Melanocyte of skin (primary cell): ENCODE data around the genes MMP23B, TMEM52, CFAP74 and PRKCZ.

- CAGE, long polyA plus RNA, 2 experiments: no peak in any of the 2 experiments
Observed at GRCh38 chr1:1361817-1362350, 3.5 kb upstream of the MXRA8 start.

GRCh38 chr1:1372843-1373264 lies 2.2 kb downstream of the AURKAIP1 start:
- CAGE, long polyA plus RNA, 2 experiments: no peak in any of the 2 experiments

GRCh38 chr1:1400765-1401692 lies 1.9 kb upstream of the CCNL2 start:
- CAGE, long polyA plus RNA, 2 experiments: no peak in any of the 2 experiments

DNA sequence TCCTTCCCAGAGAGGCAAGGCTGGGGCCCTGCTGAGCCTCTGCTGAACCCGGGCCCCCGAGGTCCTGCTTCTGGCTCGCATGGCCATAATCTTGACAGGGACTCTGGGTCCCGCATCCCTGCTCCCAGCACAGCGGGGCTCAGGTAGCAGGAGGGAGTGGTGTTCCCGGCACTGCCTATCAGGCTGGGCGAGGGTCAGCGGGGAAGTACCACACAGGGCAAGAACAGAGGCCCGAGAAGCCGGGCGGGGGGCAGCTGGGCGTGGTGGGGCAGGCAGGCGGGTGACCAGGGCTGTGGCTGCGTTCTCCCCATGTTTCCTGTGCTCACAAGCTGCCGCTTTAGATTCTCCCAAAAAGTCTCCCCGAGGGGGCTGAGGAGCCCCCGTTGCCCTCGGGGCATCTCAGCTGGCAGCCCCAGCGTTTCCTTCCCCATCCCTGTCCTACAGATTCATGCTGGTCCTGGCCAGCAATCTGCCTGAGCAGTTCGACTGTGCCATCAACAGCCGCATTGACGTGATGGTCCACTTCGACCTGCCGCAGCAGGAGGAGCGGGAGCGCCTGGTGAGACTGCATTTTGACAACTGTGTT lies 18.3 kb downstream of the ATAD3B start:
- CAGE, long polyA plus RNA, 2 experiments: no peak in any of the 2 experiments

DNA sequence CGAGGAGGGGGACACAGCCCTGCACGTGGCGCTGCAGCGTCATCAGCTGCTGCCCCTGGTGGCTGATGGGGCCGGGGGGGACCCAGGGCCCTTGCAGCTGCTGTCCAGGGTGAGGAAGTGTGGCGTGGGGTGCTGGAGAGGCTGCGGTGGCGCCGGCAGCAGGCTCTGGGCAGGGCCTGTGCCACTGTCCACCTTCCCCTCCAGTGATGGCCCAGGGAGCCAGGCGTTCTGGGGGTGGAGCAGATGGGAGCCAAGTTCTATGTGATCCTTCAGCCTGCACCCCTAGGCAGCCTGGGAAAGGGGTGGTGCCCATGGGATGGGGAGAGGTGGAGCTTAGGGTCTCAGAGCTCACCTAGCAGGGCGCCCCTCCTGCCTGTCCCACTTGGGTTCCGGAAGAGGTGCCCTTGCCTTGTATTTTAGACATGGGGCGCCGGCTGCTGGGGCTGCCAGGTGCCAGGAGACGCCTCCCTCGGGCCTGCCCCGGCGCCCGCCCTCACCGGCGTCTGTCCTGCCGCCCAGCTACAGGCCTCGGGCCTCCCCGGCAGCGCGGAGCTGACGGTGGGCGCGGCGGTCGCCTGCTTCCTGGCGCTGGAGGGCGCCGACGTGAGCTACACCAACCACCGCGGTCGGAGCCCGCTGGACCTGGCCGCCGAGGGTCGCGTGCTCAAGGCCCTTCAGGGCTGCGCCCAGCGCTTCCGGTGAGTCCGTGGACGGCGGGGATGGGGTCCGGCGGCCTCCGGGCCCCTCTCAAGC lies 3.2 kb upstream of the MMP23B start:
- CAGE, long polyA plus RNA, 2 experiments: no peak in any of the 2 experiments

- CAGE, long polyA plus RNA, 2 experiments: no peak in any of the 2 experiments
Observed at GRCh38 chr1:1629876-1630155, 2.2 kb upstream of the MMP23B start.

DNA sequence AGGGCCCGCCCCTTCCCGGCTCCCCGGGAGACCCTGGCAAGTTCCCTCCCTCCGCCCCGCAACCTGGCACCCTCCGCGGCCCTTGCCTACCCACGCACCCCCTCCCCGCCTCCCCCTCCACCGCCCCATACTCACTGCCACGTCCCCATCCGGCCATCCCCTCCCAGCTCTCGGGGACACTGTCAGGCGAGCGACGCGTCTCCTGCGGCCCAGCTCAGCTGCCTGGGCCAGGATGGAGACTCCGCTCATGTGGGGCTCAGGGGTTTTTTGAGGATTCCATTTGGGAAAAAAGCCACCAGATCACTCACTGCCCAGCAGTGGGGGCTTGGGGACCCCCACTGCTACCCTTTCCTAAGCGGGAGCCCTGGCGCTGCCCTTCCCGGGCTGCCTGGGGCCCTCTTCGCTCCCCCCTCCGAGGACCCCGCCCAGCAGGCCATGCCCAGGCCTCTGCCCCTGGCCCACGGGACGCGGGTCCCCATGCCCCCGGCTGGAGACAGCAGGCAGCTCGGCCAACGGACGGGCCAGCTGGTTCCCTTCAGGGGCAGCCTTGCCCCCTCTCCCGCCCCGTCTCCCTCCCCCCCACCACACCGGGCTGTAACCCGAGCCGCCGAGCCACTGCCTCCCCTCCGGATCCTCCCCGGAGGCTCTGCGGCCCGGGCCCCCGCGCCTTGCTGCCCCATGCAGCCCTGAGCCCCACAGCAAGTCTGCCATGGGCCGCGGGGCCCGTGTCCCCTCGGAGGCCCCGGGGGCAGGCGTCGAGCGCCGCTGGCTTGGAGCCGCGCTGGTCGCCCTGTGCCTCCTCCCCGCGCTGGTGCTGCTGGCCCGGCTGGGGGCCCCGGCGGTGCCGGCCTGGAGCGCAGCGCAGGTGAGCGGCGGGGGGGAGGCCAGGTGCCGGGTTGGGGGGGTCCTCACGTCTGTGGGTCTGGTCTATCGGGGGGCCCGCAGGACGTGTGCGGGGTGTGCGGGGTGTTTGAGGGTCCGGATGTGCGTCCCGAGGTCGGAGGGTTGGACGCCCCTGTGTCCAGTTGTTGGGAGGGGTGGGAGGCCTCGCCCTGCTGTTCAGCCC lies at the start of gene MMP23B:
Gene MMP23B (plus strand): TSS at position 664 of the 1,066 bp plus-strand sequence.
- CAGE, long polyA plus RNA, 2 experiments: no peak in any of the 2 experiments

GRCh38 chr1:1661885-1662657 lies 3.3 kb upstream of the CDK11B start:
- CAGE, long polyA plus RNA, 2 experiments: no peak in any of the 2 experiments

DNA sequence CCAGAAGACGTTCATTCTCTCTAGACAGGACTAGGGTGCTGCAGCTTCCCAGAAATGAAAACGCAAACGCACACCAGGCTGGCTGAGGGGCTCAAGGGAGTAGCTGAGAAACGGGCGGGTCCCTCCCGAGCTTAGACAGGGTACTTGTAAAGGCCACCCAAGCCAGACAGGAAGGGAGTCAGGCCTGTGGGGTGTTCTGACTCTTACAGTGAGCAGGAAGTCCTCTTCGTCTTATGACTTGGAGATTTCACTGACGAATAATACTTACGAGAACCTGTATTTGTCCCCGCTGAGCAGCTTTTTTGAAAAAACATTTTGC lies 11.0 kb upstream of the CDK11B start:
- CAGE, long polyA plus RNA, 2 experiments: no peak in any of the 2 experiments

DNA sequence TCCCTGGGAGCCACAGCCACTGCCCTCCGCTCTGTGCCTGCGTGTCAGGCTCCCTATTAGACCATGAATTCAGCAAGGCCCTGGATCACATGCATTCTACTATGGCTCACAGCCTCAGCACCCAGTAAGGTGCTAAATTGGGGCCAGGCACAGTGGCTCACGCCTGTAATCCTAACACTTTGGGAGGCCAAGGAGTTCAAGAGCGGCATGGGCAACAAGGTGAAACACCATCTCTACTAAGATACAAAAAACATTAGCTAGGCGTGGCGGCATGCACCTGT lies 8.9 kb downstream of the GNB1 start:
- CAGE, long polyA plus RNA, 2 experiments: no peak in any of the 2 experiments

- CAGE, long polyA plus RNA, 2 experiments: no peak in any of the 2 experiments
Observed at GRCh38 chr1:1917969-1918495, 1.0 kb downstream of the TMEM52 start.

DNA sequence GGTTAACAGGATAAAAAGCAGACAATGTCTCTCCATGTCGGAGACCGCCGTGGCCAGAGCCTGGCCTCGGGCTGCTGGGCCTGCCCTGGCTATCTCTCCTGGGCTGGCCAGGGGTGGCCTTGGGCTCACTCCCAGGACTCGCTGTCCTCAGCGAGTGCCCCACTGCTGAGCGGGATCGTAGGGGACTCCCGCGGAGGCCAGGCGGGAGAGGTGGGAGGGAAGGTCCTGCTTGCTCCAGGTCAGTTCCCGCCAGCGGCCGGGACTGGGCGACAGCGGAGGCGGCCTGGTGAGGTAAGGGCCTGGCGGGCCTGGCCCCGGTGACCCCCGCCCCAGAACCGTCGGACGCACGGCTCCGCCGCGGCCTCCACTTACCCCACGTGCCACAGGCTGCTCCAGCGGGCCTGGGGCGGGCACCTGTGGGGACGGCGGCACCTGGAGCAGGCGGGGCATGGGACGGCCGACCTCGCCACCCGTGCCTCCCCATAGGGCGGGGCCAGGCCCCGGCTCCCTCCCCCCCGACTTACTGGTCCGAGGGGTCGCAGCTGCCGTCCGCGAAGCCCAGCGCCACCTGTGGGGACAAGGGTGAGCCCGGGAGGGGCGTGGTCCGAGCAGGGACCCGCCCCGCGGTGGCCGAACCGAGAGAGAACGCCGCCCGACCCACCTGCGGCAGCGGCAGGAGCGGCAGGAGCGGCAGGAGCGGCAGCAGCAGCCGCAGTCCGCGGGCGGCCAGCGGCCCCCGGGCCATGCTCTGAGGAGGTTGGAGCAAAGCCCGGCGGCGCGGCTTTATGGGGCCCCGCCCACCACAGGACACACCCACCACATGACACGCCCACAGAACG lies at the start of gene TMEM52:
Gene TMEM52 (minus strand): TSS at position 759 of the 839 bp plus-strand sequence.
- CAGE, long polyA plus RNA, 2 experiments: no peak in any of the 2 experiments

GRCh38 chr1:2003550-2004126 lies at the start of gene CFAP74:
TSS of gene CFAP74 (minus strand) at chr1:2003786.
- CAGE, long polyA plus RNA, 2 experiments: no peak in any of the 2 experiments

DNA sequence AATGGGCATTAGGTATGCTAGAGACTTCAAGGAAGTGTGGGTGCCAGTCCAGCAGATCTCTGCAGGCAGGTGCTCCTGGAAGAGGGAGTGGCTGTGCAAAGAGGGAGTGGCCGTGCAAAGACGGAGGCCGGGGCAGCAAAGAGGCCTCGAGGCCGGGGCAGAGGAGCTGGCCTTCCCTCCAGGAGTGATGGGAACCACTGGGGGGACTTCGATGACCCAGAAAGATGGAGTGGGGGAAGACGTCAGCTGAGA lies 1.9 kb upstream of the PRKCZ start:
- CAGE, long polyA plus RNA, 2 experiments: no peak in any of the 2 experiments

DNA sequence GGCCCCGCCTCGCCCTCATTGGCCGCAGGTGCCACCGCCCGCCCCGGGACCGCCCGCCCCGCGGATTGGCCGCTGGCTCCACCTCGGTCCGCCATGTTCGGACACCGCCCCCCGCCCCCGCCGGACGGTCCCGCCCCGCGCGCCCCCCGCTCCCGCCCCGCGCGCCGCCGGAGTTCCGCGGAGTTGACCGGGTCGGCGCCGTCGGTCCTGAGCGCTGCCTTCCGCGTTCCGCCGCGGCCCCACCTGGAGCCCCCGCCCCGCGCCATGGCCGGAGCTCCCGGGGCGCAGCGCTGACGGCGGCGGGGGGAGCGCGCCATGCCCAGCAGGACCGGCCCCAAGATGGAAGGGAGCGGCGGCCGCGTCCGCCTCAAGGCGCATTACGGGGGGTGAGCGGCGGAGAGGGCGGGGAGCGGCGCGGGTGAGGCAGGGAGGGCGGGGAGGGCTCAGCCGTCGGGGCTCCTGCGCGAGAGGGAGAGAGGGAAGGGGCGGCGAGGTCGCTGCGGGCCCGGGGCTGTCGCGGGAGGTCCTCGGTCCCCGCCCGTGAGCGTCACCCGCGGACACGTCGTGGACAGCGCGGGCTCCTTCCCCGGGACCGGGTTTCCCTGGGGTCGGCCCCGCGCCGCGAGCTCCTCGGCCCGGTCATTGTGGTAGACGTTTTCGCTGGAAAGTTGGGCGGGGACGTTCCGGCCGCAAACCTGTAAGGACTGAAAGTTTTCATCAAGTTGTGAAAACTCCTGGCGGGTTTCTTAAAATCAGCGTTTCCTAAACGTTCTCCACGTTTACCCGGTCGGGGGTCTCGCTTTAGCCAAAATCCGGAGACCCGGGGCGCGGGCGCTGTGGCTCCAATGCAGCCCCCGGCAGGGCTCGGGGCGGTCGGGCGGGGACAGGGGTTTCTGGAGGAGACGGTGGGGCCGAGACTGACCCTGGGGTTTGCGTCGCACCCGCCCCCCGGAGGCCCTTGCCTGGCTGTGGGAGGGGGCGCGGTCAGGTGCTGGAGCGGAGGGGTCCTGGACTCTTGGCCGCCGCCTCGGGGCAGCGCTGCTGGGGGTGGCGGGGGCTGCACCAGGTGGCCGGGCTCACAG lies at the start of gene PRKCZ:
Gene PRKCZ (plus strand): TSS at position 96 of the 1,082 bp plus-strand sequence.
- CAGE, long polyA plus RNA, 2 experiments: no peak in any of the 2 experiments

GRCh38 chr1:2052089-2052452 lies 1.9 kb downstream of the PRKCZ start:
- CAGE, long polyA plus RNA, 2 experiments: no peak in any of the 2 experiments

DNA sequence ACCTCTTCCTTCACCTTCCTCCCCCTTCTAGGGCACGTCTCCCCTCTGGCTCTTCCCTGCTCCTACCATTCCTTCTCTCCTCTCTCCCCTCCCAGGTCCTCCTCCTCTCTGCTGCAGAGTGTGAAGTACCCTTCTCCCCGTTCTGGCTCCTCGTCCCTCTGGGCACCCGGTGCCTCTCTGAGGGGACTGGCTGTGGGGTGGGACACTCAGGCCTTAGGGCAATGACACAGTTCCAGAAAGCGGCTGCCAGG lies 2.2 kb downstream of the PRKCZ start:
- CAGE, long polyA plus RNA, 2 experiments: no peak in any of the 2 experiments

DNA sequence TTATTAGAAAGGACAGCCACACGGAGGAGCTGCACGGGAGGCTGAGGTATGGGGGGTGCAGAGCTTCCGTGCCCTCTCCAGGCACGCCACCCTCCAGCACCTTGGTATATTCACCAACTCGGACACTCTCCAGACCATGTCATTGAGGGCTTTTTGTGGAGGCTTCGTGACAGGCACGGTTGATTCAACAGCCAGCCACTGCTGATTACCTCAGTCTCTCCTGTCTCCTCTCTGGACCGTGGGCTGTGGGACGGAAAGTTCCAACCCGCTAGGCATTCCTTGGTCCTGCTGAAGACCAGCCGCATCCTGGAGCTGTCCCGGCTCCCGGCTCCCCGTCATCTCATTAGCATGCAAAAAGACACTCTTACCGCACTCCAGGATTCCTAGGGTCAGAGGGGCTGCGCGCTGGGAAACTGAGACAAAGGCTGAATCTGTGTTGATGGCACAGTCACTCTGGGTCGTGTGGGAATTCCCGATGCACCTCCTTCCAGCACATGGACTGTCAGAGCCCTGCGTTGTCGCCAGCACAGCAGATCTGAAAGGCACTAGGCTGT lies 65.6 kb downstream of the PRKCZ start:
- CAGE, long polyA plus RNA, 2 experiments: no peak in any of the 2 experiments

DNA sequence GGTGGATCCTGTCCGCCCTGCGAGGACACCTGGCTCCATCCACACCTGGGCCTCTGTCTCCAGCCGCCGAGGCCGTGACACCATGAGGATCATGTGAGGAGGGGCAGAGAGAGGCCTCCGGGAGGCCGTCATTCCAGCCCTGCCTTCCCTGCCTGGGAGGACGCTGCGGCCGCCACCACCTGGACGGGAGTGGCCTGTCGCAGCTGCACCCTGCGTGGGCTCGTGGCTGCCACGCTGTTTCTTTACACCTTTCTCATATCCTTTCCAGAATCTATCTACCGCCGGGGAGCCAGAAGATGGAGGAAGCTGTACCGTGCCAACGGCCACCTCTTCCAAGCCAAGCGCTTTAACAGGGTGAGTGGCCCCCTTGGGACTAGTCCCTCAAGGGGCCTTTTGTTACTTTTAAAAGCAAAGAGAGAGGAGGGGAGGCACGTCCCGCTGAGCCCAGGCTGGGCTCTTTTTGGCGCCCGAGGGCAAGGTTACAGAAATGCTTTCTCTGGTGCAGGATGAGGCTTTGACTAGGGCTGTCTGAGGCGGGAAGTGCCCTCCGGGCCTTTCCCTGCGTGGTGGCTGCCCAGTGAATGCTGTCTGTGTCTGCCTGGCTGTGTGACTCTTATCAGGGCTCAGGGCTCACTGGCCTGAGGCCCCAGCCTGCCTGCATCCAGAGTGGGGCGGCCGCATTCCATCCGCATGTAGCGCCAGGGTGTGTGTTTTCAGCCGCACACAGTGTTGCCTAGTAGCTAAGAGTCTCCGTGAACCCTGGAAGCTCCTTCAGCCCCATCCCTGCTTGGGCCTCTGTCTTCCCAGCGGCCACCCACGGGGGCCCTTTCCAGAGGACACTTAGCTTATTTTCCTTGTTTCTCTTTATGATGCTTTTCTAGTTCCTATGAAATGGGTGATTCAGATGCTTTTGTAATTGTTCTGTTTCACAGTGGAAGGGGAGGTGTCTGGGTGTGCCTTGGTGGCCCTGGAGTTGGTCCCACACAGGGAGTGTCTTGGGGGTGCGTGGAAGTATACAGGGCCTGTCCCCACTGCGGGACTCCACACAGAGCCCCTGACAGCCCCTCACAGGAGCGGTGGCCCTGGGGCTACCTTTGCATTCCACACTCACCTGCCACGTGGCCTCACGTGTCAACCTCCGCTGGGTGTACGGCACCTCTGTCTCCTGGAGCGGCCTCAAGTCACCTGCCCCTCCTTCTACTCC lies 59.2 kb downstream of the FAAP20 start:
- CAGE, long polyA plus RNA, 2 experiments: no peak in any of the 2 experiments

- CAGE, long polyA plus RNA, 2 experiments: no peak in any of the 2 experiments
Observed at GRCh38 chr1:2193611-2194232, 850 bp downstream of the FAAP20 start.